Heart (tissue), 3 donors: ENCODE results near the genes AMZ2 and ARSG.

DNA sequence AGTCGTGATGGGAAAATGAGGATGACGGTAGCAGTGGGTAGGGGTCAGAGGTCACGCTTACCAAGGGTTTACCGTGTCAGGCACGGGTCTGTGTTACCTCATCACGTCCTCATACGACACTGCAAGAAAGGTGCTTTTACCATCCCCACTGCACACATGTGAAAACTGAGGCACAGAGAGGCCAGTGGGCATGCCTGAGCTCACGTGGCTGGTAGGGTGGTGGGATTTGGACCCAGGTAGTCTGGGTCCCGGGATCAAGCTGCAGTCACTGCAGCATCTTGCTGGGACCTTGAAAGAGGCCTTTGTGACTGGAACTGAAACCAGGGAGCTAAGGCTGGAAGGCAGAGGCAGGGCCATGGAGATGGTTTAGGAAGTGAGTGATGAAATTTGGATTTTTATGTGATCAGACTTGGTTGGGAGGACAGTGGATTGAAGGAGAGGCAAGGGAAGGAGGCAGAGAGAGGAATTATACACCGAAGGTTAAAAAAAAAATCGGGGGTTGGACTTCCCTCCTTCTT is 255.5 kb upstream of the CACNG5 start:
- RAMPAGE, long total RNA, 2 experiments: no peak in any of the 2 experiments

- RAMPAGE, long total RNA, 2 experiments: no peak in any of the 2 experiments
Observed at GRCh38 chr17:66951200-66952497, 12.9 kb upstream of the CACNG4 start.

DNA sequence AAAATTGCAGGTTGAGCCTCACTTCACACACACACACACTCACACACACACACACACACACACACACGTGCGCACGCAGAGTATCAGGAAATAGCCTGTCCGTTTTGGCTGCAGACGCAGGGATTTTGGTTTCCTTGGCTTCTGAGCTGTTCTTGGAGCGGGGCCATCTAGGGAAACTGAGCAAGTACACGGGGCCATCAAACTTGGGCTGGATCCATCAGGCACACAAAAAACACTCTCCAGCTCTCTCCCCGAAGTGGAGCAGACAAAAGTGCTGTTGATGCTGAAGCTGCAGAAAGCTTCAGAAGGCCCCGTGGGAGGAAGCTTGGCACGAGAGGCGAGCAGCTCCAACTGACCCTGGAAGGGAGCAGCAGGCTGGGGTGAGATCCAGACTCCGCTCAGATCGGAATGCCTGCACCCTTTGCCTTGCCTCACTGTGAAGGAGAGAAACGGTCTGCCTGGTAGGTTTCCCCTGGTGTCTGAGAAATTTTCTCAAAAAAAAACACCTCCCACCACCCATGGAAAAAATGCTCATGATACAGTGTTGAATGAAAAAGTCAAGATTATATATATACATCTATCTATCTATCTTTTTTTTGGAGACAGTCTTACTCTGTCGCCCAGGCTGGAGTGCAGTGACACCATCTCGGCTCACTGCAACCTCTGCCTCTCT is 44.6 kb upstream of the HELZ start:
- RAMPAGE, long total RNA, 2 experiments: no peak in any of the 2 experiments

- RAMPAGE, long total RNA, 2 experiments: no peak in any of the 2 experiments
Observed at GRCh38 chr17:67357073-67357740, 9.2 kb downstream of the PSMD12 start.

DNA sequence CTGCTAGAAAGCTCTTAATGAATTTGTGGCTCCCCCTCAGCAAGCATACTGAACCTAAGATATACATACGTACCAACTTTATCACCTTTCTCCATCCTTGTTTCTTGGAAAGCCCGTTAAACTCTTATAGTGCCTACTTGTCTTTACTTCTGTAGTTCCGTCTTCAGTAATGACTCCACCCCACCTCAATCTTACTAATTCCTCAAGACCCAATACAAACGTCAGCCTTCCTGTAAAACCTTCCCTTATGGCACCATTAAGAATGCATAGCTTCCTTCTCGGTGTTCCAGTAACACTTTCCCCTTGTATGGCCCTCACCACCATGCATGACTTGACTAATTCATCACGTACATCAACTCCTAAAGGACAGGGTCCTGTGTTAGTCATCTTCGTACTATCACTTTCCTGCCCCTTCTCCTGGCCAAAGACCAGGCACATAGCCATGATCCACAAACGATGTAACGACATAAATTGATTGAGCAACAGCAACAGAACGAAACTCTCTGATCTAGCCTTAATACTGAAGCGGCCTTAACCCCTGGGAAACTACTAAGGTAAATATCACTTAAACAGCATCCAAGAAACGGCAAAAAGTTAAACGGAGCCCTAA is 708 bp downstream of the PSMD12 start:
- RAMPAGE, long total RNA, 2 experiments: no peak in any of the 2 experiments

DNA sequence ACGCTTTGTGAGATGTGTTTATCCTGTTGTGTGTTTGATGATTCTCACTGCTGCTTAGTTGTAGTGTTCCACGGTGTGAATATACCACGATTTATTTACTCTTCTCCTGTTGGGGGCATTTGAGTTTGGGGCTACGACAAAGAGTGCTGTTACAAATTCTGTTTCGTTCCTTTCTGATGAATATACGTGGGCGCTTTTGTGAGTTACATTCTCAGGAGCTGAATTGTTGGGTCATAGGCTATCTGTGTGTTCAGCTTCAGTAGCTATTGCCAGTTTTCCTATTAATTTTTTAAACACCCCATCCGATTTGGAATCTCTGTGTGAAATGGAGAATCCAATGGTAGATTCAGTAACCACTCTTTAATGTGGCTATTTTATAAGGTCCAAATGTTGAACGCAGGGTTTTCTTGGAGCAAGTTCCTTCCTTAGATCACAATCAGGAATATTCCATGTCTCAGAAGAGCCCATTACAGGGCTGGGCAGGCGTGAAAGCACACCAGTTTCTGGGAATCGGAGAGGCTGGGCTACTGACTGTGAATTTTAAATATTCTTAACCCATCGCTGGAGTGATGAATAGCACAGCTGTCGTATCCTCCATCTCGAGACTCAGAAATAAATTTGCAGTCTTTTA is 115.8 kb downstream of the PITPNC1 start:
- RAMPAGE, long total RNA, 2 experiments: no peak in any of the 2 experiments

DNA sequence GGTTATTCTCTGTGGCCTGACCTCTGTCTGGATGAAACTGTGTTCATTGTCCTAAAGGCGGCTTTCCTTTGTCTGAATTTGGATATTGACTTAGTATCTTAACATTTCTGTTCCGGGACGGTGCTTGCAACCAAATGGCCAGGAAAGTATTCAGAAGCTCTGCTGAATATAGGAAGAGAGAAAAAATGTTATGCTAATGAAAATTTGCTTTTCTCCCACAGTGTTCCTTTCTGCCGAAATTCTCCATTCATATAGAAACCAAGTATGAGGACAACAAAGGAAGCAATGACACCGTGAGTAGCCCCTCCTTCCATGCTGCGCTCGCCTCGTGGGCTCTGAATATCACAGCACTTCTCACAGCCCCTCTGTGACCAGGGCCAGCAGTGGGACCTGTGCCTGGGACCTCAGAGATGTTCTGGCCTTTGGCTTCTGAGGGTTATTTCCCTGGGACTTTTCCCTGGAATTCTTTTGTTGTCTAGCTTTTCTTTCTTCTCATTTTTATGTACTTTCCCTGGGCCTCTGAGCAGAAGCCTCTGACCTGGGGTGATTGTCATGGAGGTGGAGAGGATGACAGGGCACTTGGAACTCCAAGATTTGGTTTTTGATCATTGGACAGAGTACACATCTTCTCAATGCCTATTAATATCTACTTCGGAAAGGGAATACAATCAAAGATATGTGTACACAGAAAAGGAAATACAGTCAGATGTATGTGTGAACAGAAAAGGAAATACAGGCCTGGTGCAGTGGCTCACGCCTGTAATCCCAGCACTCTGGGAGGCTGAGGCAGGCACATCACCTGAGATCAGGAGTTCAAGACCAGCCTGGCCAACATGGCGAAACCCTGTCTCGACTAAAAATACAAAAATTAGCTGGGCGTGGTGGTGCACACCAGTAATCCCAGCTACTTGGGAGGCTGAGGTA is 139.5 kb upstream of the NOL11 start:
- RAMPAGE, long total RNA, 2 experiments: no peak in any of the 2 experiments

DNA sequence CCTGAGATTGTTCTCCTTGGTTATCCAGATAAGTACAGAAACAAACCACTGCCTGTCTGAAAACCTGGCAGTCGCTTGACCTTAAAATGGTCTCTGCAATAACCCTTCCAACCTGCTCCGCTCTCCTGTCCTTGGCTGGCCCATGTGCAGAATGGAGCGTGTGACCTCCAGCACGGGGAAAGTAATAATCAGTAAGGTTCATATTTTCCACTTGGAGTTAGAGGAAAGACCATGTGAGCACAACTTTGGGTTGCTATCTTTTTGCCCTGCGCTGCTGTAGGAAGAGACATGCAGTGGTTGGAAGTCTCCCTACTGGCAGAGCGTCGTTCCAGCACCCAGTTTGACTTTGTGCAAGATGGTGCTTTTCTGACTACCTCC is 110.9 kb upstream of the NOL11 start:
- RAMPAGE, long total RNA, 2 experiments: no peak in any of the 2 experiments

DNA sequence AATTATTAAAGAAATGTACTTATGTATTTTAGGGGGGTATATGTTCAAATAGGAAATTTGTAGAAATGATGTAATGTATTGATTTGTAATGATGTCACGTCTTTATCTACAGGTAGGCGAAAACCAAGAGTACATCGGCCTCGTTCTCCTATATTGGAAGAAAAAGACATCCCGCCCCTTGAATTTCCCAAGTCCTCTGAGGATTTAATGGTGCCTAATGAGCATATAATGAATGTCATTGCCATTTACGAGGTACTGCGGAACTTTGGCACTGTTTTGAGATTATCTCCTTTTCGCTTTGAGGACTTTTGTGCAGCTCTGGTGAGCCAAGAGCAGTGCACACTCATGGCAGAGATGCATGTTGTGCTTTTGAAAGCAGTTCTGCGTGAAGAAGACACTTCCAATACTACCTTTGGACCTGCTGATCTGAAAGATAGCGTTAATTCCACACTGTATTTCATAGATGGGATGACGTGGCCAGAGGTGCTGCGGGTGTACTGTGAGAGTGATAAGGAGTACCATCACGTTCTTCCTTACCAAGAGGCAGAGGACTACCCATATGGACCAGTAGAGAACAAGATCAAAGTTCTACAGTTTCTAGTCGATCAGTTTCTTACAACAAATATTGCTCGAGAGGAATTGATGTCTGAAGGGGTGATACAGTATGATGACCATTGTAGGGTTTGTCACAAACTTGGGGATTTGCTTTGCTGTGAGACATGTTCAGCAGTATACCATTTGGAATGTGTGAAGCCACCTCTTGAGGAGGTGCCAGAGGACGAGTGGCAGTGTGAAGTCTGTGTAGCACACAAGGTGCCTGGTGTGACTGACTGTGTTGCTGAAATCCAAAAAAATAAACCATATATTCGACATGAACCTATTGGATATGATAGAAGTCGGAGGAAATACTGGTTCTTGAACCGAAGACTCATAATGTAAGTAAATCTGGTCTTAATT is 28.8 kb downstream of the BPTF start:
- RAMPAGE, long total RNA, 2 experiments: no peak in any of the 2 experiments

GRCh38 chr17:68200473-68201383 is 47.1 kb upstream of the AMZ2 start:
- RAMPAGE, long total RNA, 2 experiments: no peak in any of the 2 experiments

GRCh38 chr17:68247138-68248186 is at the start of gene AMZ2:
Gene AMZ2, plus strand, starts transcription at chr17:68248043.
- RAMPAGE, long total RNA, 2 experiments: start-site peak on the plus strand in 2 of 2 experiments, at chr17:68248027-68248110 at its widest, 1,029 to 2,495 reads per replicate

GRCh38 chr17:68248886-68249200 is 1.0 kb downstream of the AMZ2 start:
- RAMPAGE, long total RNA, 2 experiments: no peak in any of the 2 experiments

- RAMPAGE, long total RNA, 2 experiments: no peak in any of the 2 experiments
Observed at GRCh38 chr17:68291012-68291638, at the start of gene ARSG. Gene ARSG, plus strand, starts transcription at chr17:68291495.

DNA sequence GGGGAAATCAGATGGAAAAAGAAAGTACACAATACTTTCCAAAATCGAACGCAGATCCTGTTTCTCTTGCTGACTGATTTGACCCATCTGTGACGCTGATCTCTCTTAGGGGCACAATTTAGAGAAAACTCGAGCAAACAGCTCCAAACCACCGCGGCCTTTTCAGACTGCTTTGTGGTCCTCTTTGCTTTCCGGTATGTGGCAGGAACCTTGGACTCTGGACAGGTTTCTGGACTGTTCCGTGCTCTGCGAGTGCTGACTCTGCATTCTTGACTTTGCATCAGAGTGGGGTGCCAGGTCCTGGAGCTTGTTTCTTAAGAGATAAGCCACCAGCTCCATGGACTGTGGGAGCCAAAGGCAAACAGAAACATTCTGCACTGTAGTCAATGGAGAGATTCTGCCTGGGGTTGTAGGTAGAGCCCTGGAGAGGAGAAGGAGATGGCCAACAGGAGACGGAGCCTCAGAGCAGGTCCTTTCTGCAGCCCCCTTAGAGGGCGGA is 65.7 kb downstream of the WIPI1 start:
- RAMPAGE, long total RNA, 2 experiments: no peak in any of the 2 experiments

DNA sequence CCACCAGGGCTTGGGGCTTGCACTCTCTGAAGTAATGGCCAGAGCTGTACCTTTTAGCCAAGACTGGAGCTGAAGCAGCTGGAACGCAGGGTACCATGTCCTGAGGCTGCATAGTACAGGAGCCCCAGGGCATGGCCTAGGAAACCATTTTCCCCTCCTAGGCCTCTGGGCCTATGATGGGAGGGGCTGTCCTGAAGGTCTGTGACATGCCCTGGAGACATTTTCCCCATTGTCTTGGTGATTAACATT is 6.2 kb downstream of the PRKAR1A start:
- RAMPAGE, long total RNA, 2 experiments: no peak in any of the 2 experiments

GRCh38 chr17:68579255-68579673 is 21.9 kb downstream of the FAM20A start:
- RAMPAGE, long total RNA, 2 experiments: no peak in any of the 2 experiments

DNA sequence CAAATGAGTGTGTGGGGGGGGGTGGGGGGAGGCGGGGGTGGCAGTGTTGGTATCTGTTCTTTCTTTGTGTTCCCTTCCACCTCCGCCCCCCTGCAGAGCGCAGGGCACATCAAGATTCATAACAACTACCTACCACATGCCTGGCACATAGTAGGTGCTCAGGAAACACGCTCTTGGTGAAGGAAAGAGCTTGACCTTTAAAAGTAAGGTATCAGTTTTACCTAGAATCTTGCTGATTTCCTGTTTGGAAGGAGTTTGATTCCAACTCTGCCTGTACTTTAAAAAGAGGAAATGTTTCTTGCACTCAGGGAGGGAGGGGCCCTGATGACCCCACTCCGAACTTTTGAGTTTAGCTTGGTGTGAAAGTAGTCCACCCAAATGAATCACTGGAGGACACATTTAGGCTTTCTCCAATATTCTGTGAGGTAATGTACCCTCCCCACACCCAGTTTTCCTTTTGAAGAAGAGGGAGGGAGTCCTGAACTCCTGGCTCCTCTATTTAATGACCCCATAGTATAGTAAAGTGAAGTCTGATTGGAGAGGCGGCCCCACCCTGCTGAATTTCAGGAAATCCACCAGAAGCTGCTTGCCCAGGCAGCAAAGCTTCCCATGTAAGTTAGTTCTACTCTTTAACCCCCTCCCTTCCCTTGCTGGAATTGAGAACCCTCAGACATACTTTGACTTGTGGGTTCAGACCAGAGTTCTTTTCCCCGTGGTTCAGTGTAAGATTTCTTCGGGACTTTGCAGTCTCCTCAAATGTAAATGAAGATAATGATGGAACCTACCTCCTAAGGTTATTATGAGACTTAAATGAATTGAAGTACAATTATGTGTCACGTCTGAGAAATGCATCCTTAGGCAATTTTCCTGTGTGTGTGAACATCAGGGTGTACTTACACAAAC is 674 bp upstream of the FAM20A start:
- RAMPAGE, long total RNA, 2 experiments: no peak in any of the 2 experiments

- RAMPAGE, long total RNA, 2 experiments: no peak in any of the 2 experiments
Observed at GRCh38 chr17:68790820-68791491, 164.2 kb downstream of the ABCA8 start.

DNA sequence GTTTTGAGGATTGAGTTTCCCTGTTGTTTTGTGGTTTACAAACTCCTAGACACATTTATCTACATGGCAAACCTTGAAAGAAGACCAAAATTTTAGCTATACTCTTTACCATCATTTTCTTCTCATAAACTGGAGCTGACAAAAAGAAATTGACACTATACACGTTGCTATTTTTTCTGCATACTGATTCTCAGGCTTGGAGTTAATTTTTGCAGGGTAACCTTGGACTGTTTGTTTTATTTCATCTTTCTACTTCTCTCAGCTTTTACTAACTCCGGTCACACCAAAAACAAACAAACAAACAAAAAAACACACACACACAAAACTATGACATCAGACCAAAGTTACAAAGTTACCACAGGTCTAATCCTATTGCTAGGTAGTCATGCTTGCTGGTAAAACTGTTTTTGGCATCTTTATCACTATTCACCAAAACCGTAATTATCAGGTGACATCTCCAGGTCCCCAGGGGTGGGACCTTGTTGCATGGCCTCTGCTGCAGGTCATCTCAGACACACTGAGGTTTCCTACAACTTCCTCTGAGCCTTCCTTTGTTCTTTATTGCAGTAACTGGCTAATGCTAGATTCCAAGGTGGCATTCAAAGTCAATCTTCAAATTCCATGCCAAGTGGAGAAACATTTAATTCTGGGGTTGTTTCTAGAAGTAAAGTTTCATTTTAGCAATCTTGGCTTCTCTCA is 162.4 kb downstream of the ABCA8 start:
- RAMPAGE, long total RNA, 2 experiments: no peak in any of the 2 experiments

- RAMPAGE, long total RNA, 2 experiments: no peak in any of the 2 experiments
Observed at GRCh38 chr17:69486052-69486324, 71.5 kb downstream of the MAP2K6 start.